Mesenchymal stem cell of the bone marrow (primary cell): ENCODE measurements around the genes NDUFS4, ARL15, SNX18 and GPX8.

- CAGE, long polyA plus RNA = no peak
These were observed 84.9 kb upstream of the ITGA1 start for GRCh38 chr5:52702762-52703197.

DNA sequence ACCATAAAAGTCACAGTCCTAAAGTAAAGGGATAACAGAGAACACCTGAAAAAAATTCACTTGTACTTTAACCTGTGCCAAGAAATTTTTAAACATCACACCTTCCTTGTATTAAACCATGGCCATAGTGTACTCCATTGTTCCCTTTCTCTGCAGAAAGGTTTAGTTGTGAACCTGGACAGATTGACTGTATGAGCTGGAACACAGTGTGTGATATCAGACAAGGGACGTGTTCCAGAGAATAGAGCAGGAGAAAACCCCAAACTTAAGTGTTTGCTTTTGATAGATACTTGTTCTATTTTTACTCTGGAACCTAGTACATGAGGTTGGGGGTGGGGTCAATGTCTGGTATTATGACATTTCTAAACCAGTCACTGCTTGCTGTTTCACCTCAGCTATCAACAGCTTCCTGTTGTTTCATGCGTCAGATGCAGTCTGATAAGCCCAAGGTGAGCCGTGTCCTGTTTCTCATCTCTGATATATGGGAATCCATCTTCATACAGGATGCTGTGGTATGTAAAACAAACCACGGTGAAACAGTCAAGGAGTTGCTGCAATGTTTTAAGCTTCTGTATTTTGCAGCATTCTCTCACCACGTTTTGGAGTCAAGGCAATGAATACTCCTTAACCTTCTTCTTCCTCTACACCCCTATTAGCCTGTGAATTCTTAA is 62.4 kb upstream of the ITGA1 start:
- CAGE, long polyA plus RNA = no peak

GRCh38 chr5:52804321-52805362 is 16.9 kb downstream of the ITGA1 start:
- CAGE, long polyA plus RNA = no peak

- CAGE, long polyA plus RNA = no peak
These were observed 1.4 kb upstream of the ITGA2 start for GRCh38 chr5:52987569-52988273.

GRCh38 chr5:53485789-53486660 is 5.6 kb downstream of the FST start:
- CAGE, long polyA plus RNA = no peak

GRCh38 chr5:53560282-53561553 is at the start of gene NDUFS4:
TSS of gene NDUFS4 (plus strand) at chr5:53560639.
- CAGE, long polyA plus RNA = no peak

- CAGE, long polyA plus RNA = no peak
These were observed 55.7 kb downstream of the NDUFS4 start for GRCh38 chr5:53616126-53616478.

- CAGE, long polyA plus RNA = no peak
These were observed 313.9 kb downstream of the NDUFS4 start for GRCh38 chr5:53874238-53874901.

GRCh38 chr5:54016288-54016992 is 293.9 kb downstream of the ARL15 start:
- CAGE, long polyA plus RNA = no peak

DNA sequence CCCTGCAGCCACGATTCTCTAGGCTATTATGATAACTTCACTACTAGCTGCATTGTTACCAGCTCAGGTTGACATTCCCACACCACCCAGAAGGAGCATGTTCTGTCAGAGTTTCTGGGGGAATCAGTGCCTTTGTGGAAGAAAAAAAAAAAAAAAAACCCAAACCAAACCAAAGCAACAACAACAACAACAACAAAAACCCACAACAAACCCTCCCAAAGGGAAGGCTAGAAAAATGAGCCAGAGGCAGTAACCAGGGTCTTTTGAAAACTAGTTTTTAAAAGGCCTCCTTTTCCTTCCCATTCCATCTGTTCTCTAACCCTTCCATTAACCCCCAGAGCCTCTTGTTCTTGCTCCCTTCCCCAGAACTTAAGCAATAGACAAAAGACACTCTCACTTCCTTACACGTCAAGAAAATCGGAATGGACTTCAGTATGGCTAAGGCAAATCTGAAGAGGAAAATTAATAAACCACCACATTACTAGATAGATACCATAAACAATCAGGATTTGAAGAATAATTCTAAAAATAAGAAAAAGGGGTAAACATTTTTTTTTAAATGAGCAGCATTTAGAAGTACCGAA is 292.8 kb downstream of the ARL15 start:
- CAGE, long polyA plus RNA = no peak

DNA sequence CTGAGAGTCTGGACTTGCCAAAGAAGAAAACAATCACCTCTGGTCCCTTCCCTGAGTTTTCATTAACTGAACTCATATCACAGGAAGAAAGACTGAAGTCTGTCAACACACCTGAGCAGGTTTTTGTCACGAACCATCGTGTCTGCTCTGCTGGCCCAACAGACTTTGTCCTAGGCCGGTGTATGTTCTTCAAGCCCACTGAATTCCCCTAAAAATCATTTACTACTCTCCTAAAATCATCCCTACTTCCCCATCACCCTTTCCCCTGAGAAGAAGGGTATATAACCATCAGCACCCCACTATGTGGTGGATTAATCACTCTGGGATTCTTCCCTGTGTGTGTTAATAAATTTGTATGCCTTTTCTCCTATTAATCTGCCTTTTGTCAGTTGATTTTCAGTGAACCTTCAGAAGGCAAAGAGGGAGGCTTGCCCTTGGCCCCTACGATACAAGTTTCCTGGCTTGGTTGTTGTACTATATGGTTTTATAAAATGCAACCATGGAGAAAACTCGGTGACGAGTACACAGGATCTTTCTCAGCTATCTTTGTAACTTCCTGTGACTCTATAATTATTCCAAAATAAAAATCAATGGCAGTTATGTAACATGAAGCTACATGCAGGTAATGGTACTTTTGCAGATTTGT is 286.5 kb downstream of the ARL15 start:
- CAGE, long polyA plus RNA = no peak

GRCh38 chr5:54309539-54310631 is at the start of gene ARL15:
TSS of gene ARL15 (minus strand) at chr5:54310573.
- CAGE, long polyA plus RNA = no peak

- CAGE, long polyA plus RNA = no peak
These were observed at the start of gene SNX18 for GRCh38 chr5:54517271-54518150. TSS of gene SNX18 (plus strand) at chr5:54517759.

DNA sequence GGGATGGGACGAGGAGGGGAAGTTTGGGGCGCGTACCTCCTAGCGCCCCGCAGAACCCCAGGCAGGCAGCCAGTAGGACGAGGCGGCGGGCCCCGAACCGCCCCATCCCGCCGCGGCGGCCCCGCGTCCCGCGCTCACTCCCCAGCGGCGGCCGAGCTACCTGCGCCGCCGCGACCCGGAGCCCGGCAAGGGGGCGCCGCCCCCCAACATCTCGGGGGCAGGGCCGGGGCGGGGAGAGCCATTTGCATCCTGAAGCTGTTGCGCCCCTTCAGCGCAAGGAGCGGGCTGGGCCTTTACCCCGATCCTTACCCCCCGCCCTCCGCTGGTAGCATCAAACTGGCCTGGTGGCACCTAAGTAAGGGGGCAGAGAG is 101.4 kb downstream of the ESM1 start:
- CAGE, long polyA plus RNA = no peak

GRCh38 chr5:55159791-55160445 is at the start of gene GPX8:
TSS of gene GPX8 (plus strand) at chr5:55160171.
- CAGE, long polyA plus RNA = no peak

DNA sequence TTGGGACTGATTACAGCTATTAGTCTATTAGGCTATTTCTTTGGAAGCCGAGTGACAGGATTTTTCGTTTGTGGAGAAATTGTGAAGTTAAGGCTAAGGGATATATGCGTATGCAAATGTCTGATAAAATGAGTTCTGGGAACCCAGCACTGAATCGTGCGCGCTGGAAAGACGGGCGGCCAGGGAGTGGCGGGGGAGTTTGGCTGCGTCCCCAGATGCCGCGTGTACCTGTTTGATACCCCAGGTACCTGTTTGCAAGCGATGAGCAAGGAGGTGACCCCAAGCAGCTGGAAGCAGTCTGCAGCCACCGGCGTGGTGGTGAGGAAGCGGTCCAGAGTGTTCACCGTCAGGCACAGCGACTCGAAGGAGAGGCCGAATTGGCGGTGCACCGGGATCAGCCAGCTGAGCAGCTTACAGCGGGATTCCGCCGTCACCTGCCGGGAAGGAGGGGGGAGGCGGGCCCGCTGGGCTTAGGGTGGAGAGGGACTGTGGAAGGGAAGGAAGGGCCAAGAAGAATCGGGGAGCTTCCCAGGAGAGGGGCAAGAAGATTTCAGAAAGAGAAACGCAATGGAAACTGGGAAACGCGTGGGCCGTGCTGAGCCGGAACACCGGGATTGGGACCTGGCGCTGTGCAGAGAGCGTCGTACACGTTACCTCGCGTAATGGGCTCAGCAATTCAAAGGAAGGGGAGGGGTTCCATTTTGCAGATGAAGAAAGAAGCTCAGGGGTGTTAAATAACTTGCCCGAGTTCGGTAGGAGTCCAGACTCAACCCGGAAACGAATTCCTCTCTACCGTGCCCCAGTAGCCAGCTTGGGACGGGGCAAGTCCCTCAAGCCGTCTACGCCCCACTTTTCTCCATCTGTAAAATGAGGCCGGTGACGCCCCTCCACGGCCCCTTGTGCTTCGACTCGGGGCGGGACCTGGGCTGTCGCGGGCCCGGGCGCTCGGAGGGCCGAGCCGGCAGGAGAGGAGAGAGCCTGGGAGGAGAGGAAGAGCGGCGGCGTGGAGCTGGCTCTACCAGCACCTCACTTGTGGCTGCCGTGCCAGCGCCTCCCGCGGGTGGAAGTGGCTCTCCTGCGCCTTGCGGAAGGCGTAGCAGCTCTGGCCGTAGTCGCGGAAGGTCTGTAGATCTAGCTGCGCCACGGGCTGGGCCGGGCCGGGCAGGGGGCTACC is 908 bp downstream of the CCNO start:
- CAGE, long polyA plus RNA = no peak

DNA sequence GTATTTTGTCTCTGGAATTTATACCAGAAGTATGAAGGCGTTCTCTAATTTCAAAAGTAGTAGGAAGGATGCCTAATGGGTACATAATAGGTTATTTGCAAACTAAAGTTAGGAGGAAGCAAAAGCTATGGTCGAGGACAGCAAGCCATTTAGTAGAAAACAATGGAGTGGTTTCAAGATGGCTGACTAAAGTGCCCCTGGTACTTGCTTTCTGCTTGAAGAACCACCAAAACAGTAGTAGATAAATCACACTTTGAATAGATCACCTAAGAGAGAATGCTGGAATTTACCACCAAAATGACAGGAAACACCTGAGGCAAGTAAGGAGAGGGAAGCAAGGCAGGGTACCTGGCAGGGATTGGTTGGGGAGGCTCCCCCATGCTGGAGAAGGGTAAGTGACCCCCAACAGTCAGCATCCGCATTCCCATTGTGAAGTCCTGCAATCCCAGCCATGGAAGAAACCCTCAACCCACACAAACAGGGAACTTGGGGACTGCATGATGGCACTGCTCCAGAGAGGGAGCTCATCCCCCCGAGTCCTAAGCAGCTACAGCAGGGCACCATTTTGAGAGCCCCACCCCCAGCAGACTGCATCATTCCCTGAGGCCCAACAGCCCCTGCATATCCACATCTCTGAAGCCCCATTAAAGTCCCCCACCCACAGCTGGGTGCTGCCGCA is 105.5 kb downstream of the PLPP1 start:
- CAGE, long polyA plus RNA = no peak

GRCh38 chr5:55937399-55938055 is 57.2 kb downstream of the IL6ST start:
- CAGE, long polyA plus RNA = no peak

- CAGE, long polyA plus RNA = no peak
These were observed 29.5 kb downstream of the IL6ST start for GRCh38 chr5:55965291-55965689.

DNA sequence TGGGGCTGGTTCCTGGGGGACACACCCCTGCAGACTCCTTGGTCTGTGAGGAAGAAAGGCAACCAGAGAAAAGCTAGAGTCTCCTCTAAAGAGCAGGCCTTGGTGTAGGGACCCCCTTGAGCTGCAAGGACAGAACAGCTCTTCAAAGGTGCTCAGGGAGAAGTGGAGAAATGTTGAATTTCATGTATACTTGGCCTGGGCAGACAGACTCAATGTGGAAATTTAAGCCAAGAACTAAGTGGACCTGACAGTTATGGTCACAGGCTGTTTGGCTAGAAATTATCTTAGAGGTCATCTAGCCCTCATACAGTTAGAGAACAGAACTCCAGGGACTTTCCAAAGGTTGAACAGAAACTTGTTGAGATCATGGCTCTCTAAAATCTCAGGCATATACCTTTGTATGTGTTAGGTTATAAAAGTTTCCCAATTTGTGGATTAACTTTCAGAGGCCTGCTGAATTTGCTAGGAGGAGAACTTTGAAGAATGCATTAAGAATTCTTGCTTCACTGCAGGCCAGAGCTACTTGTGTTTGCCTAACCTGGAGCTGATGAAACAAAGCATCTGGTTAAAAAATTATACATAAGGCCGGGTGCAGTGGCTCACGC is 35.1 kb upstream of the IL6ST start:
- CAGE, long polyA plus RNA = no peak